Smooth muscle cell (in vitro differentiated cells): ENCODE measurements around a stretch of chr6.

DNA sequence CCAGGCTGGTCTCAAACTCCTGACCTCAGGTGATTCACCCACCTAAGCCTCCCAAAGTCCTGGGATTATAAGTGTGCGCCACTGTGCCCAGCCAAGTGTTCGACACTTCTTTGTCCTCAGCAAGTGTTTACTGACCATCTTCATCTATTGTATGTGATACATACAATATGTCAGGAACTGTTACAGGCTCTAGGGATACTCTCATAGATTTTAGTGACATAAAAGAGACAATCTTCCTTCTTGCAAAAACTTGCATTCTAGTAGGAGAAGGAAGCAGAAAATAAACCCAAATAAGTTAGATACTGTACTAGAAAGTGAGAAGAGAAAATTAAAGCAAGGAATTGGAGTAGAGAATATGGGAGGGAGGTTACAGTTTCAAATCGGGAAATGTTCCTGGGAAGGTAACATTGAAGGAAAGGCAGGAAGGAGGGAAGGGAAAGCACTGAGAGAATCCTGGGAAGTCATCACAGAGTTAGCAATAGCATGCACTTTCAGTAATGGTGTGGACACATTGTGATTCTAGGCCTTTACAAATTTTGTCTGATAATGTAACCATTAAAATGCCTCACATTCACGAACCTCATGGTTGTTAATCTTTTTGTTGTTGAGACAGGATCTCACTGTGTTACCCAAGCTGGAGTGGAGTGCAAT lies 42.4 kb downstream of the PHACTR2 start:
- RAMPAGE, long total RNA = no peak

- RAMPAGE, long total RNA = no peak
Measured at GRCh38 chr6:143856956-143858115, 6.9 kb upstream of the ZC2HC1B start.

- RAMPAGE, long total RNA = no peak
Measured at GRCh38 chr6:143949274-143949820, 58.7 kb downstream of the PLAGL1 start.

DNA sequence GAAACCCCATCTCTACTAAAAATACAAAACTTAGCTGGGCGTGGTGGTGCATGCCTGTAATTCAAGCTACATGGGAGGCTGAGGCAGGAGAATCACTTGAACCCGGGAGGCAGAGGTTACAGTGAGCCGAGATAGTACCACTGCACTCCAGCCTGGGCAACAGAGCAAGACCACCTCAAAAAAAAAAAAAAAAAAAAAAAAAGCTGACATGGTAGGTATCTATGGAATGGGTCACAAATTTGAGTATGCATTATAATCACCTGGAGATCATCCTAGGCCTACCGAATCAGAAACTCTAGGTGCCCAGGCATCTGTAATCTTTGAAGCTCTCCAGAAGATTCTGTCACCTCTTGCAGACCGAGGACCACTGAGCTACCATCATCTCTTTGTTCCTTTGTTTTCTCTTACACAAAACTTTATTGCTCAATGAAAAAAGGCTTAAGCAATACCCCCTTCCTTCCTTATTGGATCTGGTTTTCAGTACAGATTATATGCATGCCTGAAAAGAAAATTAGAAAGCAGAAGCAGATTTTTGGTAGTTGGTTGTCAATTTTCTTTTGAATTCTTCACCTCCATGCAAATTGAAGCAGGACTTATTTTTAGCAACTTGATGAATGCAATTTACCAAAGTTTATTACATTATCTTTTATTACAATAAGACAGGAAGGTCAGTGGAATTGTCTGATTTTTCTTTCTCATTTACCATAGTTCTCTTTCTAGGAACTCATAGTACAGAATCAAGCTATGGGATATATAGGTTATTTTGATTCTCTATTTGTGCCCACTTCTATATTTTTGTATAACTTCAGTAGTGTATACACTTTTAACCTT lies 31.3 kb downstream of the STX11 start:
- RAMPAGE, long total RNA = no peak

GRCh38 chr6:144335269-144335545 lies 50.1 kb downstream of the UTRN start:
- RAMPAGE, long total RNA = no peak

GRCh38 chr6:144342788-144343300 lies 57.7 kb downstream of the UTRN start:
- RAMPAGE, long total RNA = no peak

DNA sequence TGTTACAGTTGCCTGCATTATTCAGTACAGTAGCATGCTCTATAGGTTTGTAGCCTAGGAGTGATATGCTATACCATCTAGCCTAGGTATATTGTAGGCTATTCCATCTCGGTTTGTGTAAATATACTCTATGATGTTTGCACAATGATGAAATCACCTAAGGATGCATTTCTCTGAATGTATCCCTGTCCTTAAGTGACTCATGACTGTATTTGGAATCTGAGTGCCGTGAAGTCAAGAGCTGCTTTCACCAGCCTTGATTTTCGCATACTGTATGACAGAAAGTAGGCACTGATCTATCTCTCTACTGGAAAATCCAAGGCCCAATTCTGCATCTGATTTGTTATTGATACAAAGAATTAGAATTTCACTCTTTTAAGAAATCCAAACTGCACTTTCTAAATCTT lies 129.9 kb downstream of the UTRN start:
- RAMPAGE, long total RNA = no peak

- RAMPAGE, long total RNA = no peak
Measured at GRCh38 chr6:144678215-144678651, 393.1 kb downstream of the UTRN start.

GRCh38 chr6:146543114-146543409 lies 571 bp upstream of the RAB32 start:
- RAMPAGE, long total RNA = no peak

- RAMPAGE, long total RNA = no peak
Measured at GRCh38 chr6:146770916-146771605, 172.3 kb downstream of the ADGB start.

DNA sequence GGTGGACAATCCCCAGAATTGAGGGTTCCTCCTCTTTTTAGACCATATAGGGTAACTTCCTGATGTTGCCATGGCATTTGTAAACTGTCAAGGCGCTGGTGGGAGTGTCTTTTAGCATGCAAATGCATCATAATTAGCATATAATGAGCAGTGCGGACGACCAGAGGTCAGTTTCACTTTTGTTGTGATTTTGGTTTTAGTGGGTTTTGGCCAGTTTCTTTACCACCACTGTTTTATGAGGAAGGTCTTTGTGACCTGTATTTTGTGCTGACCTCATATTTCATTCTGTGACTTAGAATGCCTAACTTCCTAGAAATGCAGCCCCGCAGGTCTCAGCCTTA lies 288.5 kb downstream of the ADGB start:
- RAMPAGE, long total RNA = no peak

DNA sequence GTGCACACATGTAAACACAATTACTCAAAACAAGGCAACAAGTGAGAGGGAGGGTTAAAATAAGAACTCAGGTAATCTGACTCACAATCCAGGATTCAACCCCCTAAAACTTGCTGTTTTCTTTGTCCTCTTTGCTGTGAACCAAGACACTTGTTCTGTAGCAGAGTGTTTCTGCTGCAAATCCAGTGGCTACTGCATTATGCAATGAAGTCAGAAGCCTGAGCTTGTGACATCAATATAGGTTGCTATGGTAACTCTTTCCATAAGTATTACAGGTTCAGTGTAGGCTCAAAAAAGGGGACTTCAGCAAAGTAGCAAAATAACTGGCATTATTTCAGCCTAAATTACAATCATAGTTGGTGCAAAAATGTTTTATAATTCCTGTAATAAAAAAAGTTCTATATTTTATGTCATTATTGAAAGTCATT lies 72.4 kb upstream of the STXBP5 start:
- RAMPAGE, long total RNA = no peak

DNA sequence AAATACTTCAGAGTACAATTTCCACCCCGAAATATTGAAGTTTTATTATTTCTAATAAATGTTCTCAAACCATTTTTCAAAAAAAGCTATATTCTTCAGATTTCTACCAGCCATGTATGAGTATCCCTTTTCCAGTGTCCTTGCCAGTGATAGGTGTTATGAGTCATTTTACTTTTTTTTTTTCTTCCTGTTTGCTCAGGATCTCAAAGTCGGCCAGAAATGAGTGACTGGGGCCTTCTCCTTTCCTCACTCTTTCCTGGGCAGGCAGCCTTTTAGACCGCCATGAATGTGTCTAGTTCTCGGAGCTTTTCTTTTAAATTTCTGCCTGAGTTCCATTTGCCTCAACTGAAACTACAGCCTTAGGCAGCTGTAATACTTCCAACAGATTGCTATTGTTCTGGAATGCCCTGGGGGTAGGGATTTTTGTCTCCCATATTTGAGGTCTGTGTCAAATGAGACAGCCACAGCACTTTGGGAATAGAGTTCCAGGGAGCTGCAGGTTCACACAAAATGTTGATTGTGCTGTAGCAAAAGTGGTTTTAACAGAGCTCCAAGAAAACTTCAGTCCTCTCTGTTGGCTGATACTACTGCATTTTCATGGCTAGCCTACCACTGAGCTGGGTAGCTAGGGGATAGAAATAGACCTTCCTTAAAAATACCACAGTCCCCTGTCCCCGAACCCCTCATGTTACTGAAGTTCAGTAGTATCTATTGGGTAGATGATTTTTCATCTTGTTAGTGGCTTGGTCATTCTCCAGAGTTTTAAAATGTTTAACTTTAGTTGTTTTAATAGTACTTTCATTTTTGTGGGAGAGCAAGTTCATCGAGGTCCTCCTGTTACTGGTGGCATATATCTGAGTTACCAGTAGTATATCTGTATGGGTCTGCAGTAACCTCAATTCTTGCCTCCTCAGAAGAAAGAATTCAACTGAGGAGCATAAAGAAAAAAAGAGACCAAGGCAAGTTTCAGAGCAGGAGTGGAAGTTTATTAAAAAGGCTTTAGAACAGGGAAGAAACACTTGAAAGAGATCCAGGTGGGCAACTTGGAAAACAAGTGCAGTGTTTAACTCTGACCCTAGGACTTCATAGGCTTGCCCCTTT lies 83.9 kb downstream of the STXBP5 start:
- RAMPAGE, long total RNA = no peak

DNA sequence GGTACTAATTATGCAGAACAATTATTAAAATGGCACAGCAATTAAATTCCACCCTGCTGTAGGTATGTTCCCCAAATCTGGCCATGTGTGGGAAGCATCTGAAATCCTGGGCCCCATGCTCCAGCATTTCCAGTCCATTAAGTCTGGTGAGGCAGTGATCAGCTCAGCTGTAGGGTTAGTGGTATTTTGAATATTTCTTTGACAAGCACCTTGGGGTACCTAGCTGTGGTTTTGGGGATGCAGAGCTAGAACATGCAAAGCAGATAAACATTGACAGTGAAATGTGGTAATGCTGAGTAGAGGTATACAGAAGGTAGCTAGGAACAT lies 101.8 kb downstream of the STXBP5 start:
- RAMPAGE, long total RNA = no peak

- RAMPAGE, long total RNA = no peak
Measured at GRCh38 chr6:147321200-147321557, 117.0 kb downstream of the STXBP5 start.

- RAMPAGE, long total RNA = no peak
Measured at GRCh38 chr6:147366141-147366901, 142.2 kb upstream of the SAMD5 start.

DNA sequence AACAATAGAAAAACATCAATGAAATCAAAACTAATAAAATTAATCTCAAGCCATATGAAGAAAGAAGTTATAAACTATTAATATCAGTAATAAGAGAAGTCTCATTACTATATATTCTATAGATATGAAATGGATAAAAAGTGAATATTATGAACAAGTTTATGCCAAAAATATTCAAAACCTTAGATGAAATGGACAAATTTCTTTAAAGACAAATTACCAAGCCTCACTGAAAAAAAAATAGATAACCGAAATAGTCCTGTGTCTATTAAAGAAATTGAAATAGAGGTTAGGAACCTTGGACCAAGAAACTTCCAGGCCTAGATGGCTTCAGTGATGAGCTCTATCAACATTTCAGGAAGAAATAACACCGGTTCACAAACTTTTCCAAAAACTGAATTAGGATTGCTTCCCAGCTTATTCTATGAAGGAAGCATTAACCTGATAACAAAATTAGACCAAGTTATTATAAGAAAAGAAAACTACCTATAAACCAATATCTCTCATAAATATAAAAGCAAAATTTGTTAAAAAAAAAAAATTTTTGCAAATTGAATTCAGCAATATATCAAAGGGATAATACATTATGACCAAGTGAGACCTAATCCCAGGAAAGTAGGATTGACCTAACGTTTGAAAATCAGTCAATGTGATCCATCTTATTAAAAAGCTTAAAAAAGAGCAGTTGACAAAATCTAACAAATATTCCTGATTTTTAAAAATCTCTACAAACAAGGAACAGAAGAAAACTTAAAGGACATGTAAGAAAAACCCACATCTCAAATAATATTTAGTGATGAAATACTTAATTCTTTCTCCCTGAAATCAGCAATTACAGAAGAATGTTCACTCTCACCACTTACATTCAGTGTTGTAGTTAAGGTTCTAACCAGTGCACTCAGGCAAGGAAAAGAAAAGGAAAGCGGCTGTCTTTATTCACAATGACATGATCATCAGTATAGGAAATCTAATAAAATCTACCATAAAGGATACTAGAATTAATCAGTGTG lies 140.5 kb upstream of the SAMD5 start:
- RAMPAGE, long total RNA = no peak

DNA sequence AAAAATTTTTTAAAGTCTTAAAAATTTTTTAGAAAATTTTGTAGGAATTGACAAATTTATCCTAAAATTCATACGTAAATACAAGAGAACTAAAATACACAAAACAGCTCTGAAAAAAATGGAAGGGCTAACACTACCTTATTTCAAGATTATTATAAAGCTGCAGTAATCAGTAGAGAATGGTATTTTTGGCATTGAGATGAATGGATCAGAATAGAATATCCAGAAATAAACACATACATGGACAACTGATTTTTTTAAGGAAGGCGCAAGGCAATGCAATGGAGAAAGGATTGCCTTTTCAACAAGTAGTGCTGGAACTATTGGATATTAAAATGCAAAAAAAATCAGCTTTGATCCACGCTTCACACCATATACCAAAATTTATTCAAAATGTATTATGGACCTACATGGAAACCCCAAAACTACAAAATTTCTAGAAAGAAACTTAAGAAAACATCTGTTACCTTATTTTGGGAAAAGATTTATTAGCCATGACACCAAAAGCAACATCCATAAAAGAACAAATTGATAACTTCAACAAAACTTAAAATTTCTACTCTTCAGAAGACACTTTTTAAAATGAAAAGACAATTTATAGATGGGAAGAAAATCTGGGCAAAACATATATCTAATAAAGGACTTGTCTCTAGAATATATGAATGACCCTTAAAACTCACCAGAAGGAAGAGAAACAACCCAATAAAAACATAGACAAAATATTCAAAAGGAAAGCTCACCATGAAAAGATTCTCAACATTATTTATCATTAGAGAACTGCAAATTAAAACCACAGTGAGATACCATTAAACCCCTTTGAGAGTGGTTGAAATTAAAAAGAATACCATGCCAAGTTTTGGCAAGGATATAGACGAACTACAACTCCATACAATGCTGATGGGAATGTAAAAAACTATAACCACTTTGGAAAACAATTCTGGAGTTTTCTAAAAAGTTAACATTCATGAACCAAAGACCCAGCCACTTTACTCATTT lies 139.3 kb upstream of the SAMD5 start:
- RAMPAGE, long total RNA = no peak

- RAMPAGE, long total RNA = no peak
Measured at GRCh38 chr6:147507331-147508190, 929 bp upstream of the SAMD5 start.

- RAMPAGE, long total RNA = no peak
Measured at GRCh38 chr6:147514925-147515264, 6.4 kb downstream of the SAMD5 start.